Osteocyte (in vitro differentiated cells): ENCODE measurements around a stretch of chr3.

- PRO-cap: unidirectional peak, plus-strand start at chr3:15636661
Measured at GRCh38 chr3:15635935-15636886, 34.7 kb downstream of the BTD start.

GRCh38 chr3:15652688-15653429 lies 51.3 kb downstream of the BTD start:
- PRO-cap: no peak

GRCh38 chr3:16050792-16051602 lies 123.5 kb upstream of the GALNT15 start:
- PRO-cap: no peak

DNA sequence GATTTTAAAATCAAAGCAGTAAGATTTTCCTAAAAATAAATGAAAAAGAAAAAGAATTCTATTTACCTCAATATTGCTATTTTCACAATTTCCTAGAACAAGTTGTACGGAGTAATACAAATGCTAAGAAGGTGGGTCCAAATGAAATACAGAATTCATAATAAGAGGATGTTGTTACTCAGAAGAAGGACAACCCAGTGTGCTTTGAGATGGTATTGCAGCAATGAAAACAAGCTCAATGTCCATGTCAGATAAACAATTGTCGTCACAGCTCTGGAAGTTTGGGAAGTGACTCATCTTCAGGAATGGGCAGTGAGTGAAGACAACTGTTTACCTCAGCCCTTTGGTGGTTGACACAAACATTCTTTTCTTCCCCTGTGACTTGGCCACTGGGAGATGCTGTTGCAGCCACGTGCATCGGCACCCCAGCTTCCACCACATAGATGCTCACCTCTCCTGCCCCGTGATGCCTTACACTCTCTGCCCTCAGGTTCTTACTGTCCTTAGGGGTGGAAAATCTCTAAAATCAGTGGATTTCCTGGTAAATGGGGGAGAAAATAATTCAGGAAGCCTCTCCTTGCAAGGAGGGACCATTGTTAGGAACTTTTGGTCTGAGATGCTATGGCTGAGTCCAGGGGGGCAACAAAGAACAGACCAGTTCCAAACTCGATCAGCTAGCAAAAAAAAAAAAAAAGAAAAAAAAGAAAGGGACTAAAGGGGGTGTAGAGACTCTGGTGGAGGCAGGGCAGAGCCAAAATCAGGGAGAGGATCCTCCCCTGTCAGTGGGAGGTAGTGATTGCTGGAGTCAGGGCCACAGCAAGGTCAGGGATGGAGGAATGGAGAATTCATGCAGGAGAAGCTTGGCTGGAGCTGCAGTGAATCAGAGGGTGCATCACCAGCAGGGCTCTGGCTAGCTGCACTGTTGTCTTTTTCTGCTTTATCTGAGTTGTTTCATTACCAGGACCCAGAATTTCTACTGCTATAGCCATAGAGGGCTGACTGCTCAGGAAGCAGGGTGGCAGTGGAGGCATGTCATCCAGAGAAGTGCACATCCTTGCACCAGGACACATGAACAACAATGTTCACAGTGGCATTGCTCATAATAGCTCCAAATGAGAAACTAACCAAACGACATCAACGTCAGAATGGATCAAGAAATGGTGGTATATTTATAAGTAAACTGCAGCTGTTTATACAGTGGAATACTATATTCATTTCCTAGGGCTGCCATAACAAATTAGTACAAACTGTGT lies 113.8 kb upstream of the GALNT15 start:
- PRO-cap: no peak

DNA sequence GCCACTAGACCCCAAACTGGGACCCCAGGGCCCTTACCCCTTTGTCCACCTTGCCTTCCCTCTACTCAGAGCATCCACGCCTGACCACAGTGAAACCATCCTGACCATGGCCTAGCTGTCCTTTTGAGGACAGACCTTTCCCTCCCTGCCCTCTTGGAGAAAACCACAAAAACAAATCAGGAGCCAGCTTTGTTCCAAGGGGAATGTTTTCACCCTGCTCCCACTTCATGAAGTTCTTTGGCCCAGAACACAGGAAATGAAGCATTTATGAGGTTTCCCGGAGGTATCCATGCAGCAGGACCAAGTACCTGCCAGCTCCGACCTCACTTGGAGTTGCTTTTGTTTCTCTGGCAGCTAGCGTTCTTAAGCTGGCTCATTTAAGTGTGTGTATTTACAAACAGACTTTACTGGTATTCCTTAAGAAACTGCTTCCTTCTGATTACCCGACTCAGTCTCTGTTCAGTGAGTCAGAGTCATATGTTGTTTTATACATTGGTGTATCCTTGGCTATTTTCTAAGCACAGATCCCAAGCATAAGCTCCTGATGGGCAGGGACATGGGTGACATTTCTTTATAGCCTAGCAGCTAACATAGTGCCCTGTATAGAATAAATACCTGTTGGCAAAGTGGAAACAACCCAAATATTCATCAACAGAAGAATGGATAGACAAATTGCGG lies 34.0 kb upstream of the GALNT15 start:
- PRO-cap: no peak

- PRO-cap: no peak
Measured at GRCh38 chr3:16278816-16279855, 14.1 kb downstream of the OXNAD1 start.

DNA sequence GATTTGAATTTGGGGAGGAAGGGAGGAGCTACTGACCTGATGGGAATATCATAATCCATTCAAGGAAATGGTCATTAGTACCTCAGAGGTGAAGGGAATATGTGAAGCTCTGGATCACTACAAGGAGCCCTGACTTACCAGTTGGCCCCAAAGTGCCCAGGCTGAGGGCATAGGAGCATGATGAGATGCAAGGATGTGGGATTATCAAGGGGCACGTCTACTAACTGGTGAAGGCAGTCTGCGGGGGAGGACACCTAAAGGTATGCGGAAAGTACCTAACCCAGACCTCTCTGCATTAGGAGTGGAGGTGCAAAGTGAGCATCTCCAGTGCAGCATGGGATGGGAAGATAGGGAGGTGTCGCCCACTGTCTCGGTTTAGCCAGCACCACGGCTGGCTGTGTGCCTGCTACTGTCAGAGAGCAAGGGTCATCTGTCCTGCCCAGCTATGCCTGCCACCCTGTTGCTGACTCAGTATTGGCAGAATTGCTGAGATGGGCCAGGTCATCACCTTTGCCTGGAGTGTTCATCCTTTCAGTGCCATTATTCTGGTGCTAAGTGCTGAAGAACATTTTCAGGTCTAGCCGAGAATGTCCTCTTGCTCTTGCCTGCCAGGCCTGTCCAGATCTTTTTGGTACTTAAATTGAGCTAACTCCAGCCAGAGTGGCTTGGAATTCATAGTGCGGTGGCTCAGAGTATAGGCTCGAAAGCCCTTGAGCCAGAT lies 40.1 kb downstream of the OXNAD1 start:
- PRO-cap: no peak

- PRO-cap: no peak
Measured at GRCh38 chr3:16439090-16439551, 74.4 kb downstream of the RFTN1 start.

GRCh38 chr3:16468050-16468490 lies 45.4 kb downstream of the RFTN1 start:
- PRO-cap: no peak

DNA sequence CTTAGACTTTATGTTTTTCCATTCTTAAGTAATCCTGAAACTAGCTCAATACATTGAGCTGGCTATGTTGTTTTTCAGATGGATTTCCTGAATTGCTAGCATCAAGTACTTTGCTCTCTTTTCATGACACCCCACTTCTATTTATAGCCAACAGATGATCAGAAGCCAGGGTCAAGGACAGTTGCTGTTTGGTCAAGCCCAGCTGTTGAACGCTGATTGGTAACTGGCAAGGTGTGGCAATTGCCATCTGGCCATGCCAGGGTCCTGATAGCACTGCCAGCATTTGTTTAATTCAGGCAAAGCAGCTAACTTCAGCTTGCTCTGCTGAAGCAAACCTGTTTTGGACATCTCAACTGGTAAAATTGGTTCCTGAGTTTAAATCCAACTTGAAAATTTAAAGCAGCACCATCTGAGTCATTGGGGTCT lies 46.1 kb upstream of the PLCL2 start:
- PRO-cap: no peak

GRCh38 chr3:16849172-16849603 lies 35.6 kb upstream of the PLCL2 start:
- PRO-cap: no peak

DNA sequence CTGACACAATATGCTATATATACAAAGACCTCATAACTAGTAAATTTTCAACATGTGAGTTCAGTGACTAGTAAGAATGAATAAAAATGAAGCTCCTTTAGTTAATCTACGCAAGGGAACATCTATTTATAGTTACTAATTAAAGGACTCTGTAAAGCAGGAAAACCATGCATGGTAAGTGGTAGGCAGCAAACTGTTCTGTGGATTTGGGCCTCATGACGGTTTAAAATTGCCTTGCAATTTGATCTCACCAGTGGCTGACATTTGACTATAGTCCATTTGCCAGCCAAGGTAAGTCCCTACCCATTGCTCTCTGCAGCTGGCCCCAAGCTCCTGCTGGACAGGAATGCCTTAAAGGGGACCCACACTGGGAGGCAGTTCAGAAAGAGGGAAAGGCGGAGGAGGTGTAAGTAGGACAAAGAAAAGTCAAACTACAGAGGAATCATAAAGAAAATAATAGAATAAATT lies 203.2 kb downstream of the PLCL2 start:
- PRO-cap: no peak

DNA sequence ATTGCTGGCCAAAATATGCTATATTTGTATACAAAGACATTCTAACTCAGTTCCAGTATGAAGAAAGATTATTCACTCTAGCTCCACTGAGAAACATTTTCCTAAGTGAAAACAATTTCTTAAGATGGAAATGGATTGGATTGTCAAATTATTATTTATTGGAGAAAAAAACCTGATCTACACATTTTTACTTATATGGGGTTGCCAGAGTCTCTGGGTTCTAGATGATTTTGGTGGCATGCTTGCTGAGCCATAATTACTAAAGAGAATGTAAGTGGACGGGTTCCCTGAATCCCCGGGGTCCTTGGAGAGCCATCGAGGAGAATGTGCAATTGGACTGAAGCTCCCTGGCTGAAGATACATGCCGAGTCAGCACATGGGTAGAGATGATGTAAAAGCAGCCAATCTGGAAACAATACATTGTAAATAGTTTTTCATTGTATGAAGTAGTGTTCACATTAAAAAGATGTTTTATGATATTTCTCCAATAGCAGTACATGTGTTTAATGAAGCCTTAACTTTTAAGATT lies 205.4 kb downstream of the PLCL2 start:
- PRO-cap: no peak

GRCh38 chr3:17330103-17330715 lies 412.2 kb downstream of the TBC1D5 start:
- PRO-cap: no peak

GRCh38 chr3:17610082-17610689 lies 132.2 kb downstream of the TBC1D5 start:
- PRO-cap: no peak

DNA sequence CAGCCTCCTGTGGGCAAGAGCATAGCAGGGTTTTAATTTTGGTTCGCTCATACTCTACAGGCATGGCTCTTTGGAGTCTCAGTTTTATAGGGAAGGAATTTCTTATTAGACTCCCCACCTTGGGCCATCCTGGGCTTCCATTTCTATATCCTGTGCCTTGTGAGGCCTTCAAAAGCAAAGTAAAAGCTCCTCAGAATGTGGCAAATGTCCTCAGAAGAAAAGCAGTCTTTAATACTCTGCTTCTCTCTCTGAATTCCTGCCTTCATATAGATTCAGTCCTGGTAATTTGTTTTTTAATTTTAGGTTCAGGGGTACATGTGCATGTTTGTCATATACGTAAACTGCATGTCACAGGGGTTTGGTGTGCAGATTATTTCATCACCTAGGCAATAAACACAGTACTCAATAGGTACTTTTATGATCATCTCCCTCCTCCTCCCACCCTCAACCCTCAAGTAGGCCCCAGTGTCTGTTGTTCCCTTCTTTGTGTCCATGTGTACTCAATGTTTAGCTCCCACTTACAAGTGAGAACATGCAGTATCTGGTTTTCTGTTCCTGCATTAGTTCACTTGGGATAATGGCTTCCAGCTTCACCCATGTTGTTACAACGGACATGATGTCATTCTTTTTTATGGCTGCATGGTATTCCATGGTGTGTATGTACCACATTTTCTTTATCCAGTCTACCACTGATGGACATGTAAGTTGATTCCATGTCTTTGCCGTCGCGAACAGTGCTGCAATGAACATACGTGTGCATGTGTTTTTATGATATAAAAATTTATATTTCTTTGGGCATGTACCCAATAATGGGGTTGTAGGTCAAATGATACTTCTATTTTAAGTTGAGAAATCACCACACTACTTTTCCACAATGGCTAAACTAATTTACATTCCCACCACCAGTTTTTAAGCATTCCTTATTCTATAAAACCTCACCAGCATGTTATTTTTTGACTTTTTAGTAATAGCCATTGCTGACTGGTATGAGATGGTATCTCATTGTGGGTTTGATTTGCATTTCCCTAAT lies 16.7 kb downstream of the TBC1D5 start:
- PRO-cap: no peak

DNA sequence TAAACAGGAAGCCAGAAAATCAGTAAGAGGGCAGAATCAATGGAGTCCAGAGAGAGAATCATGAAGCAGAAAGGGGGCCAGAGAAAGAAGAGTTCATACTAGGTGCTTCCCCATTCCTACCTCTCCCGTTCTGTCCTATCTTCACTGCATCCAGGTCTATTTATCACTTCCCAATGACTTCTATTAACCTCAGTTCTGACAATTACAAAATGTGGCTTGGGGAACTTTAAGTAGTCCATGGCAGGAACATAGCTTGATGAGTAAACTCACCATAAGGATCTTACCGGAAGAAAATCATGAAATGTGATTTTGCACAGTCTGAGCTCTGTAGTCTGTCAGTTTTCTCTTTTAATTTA lies 9.4 kb downstream of the TBC1D5 start:
- PRO-cap: no peak

- PRO-cap: no peak
Measured at GRCh38 chr3:18341093-18341478, 84.1 kb downstream of the SATB1 start.

- PRO-cap: no peak
Measured at GRCh38 chr3:18348950-18349699, 76.0 kb downstream of the SATB1 start.

- PRO-cap: no peak
Measured at GRCh38 chr3:19347465-19348123, 199.3 kb downstream of the KCNH8 start.